ENCODE measurements around the genes TBCC, SLC22A7 and POLH.

- PRO-cap: no peak
Measured at GRCh38 chr6:42726446-42727695, 4.5 kb upstream of the PRPH2 start.

DNA sequence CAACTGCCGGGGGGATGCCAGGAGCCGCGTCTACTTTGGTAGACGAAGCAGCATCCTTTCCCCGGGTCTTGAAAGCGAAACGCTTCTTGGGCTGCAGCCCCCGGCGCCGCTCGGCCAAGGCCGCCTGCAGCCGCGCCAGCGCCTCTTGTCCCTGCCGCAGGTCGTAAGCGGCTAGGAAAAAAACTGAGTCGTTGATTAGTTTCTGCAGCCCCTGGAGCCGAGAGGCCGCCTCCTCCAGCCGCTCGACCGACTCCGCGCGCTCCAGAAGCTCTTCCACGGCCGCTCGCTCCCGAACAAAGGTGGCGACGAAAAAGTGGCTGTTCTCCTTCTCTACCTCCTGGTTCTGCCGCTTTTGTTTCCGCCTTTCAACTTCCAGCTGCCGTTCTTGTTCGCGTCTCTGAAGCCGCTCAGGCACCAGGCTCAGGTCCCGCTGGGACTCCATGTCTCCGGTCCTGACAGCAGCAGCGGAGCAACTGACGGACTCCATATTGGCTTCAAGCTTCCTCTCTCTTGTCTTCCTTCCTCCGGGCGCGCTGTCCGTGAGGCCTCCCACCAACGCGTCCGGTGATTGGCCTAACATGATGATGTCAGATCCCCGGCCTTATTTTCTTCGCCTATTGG lies at the start of gene TBCC:
Gene TBCC, minus strand, starts transcription at position 517 of the 621 bp plus-strand sequence.
- PRO-cap: bidirectional peak, plus-strand start outside the sequence, minus-strand start at position 475 of the sequence

DNA sequence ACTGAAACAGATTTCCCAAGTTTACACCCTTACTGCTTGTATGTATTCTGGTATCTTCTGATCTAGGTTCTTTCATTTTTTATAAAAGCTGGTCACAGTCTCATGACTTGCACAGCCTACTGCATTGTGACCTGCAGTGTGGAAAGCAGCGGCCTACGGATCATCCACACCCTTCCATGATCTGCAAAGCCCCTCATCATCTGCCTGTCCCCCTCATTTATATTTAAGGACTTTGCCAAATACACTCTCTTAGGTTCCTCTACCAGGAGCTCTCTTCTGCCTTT lies 12.0 kb upstream of the BICRAL start:
- PRO-cap: no peak

DNA sequence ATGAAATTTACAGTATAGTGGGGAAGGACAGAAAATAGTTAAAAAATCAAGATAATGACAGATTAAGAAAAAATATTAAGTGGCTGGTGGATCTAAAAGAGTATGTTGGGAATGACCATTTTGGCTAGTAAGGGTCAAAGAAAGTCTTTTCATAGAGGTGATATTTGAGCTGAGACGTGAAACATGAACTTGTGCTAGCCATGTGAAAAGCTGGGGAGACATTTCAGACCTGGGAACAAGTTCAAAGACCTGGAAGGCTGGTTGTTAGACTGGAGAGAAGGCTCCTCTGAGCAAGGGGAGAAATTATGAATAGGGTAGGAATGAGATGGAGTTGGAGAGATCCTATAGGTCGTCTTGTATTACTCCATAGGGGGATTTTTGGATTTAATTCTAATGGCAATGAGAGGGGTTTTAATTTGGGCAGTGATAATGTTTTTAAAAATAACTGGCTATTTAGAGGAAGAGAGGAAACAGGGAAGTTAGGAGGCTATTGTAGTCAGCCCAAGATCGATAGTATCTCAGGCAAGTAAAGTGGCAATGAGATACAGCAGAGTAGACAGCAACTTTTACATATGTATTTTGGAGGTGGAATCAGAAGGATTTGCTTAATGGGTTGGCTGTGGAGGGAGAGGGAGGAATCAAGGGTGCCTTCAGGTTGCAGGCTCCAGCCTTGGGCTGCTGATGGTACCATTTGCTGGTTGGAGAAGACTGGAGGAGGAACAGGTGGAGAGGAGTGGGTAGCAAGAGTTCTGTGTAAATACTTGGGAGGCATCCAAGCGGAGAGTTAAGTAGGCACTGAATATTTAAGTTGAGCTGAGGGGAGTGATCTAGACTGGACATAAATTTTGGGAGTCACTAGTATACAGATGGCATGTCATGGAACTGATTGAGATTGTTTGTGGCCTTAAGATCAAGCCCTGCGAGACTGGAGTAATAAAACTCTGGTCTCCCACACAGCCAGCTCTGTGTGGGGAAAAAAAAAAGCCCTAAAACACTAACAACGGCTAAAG lies 5.0 kb downstream of the BICRAL start:
- PRO-cap: no peak

DNA sequence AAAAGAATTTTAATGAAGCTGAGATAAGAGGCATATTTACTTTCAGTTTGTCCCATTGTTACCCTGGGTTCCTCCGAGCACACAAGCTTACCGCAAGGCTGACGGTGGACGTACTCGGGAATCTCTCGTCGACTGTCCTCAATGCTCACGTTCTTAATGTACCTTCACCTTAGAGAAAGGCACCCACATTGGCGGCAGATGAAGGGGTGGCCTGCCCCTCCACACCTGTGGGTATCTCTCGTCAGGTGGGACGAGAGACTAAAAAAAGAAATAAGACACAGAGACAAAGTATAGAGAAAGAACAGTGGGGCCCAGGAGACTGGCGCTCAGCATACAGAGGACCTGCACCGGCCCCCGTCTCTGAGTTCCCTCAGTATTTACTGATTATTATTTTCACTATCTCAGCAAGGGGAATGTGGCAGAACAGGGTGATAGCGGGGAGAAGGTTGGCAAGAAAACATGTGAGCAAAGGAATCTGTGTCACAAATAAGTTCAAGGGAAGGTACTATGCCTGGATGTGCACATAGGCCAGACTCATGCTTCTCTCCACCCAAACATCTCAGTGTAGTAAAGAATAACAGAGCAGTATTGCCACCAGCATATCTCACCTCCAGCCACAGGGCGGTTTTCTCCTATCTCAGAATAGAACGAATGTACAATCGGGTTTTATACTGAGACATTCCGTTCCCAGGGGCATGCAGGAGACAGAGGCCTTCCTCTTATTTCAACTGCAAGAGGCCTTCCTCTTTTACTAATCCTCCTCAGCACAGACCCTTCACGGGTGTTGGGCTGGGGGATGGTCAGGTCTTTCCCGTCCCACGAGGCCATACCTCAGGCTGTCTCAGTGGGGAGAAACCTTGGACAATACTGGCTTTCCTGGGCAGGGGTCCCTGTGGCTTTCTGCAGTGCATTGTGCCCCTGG lies 12.1 kb upstream of the C6orf226 start:
- PRO-cap: no peak

DNA sequence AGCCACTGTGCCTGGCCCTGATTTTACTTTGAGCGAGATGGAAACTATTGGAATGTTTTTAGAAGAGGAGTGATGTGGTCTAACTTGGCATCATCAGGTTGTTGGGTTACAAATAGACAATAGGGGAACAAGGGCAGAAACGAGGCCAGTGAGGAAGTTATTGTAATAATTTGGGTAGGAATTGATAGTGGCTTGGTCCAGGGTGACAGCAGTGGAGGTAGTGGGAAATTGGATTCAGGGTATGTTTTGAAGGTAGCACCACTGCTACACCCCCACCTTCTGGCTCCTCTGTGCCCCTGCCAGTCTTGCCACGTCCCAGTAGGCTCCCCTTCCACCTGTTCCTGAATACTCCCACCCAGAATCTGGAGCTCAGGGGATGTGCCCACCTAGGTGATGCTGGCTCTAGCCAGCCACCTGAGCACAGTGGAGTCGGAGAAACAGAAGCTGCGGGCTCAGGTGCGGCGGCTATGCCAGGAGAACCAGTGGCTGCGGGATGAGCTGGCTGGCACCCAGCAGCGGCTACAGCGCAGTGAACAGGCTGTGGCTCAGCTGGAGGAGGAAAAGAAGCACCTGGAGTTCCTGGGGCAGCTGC lies 3.2 kb downstream of the KLC4 start:
- PRO-cap: no peak

DNA sequence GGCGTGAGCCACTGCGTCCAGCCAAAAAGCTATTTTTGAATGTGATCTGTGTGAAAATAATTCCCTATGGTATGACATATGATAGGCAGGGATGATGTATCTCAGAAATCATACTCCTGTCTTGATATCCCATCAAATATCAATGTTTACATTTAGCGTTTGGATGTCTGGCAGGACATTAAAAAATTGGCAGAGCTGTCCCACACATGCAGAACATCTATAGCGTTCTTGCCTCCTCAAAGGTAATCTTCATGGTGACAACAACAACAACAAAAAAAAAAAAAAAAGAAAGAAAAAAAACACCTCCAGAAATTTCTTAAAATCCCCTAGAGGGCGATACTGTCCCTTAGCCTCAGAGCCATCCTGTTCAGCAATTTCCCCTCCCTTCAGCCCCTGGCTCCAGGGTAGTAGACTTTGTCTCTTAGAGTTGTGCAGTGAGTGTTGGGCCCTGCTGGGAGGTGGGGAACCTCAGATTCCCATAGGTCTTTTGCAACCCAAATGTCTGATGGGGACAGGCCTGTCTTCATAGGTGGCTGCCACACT lies 6.2 kb upstream of the PTK7 start:
- PRO-cap: no peak

DNA sequence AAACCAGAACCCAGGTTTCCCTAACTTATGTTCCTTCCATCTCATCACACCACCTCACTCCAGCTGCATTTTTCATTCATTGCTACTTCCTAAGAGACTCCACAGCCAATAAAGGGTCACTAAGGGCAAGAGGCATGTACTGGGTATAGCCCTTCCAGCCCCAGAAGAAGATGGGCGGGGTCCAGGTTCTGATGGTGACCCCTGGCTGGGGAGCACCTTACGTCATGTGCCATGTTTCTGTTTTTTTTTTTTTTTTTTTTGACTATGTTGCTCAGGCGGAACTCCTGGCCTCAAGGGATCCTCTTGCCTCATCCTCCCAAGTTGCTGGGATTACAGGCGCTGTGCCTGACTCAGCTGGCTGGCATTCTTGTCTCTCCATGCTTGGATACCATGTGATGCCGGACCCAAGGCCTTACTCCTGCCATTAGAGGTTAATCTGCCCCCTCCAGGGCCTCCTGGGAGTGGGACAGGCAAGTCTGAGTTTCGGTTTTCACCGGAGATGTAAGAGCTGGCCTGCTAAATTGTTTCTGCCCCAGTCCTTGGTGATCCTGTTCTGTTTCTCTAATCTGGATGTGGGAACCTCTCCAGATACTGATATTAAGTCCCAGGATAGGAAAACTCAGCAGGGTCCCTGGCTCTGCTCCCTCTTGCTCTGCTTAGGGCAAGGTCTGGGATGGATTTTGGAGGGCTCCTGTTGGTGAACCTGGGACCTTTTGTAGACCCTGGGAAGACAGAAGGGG lies 44.9 kb downstream of the PTK7 start:
- PRO-cap: no peak

- PRO-cap: bidirectional peak, plus-strand start at chr6:43173799, minus-strand start at chr6:43173587
Measured at GRCh38 chr6:43173400-43174144, 2.5 kb downstream of the SRF start.

DNA sequence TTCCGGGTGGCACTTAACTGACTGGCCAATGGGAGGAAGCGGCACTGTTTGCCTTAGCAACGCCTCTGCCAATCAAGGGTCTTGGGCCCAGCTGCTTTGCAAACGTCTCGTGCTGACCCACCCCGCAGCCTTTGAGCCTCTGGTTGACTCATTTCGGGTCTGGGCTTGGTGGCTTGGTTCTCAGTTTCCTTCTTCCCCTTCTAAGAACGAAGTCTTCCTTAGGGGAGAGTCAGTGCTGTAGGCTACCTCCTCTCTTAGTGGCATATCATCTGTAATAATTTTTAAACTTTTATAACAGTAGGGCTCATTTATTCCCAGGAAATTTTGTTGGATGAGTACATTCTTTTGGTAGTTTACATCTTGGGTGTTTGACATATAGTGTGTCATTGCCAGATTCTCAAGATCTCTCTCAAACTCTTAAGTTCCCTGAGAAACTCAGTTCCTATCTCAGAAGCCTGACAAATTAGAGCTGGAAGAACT lies 3.7 kb downstream of the SRF start:
- PRO-cap: bidirectional peak, plus-strand start at position 151 of the sequence, minus-strand start outside the sequence

DNA sequence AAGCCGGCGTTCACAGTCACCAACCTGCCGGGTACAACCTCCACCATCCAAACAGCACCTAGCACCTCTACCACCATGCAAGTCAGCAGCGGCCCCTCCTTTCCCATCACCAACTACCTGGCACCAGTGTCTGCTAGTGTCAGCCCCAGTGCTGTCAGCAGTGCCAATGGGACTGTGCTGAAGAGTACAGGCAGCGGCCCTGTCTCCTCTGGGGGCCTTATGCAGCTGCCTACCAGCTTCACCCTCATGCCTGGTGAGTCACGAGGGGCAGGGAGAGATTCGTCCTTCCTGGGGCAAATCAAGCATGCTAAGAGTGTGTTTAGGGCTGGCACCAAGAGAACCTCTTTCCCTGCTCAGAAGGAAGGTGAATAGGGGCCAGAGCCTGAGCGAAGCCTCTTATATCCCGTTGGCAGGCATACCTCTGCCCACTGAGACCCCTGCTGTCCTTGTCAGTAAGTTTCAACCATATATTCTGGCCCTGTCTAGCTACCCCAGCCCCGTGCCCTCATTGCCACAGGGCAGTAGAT lies 4.7 kb downstream of the SRF start:
- PRO-cap: no peak

DNA sequence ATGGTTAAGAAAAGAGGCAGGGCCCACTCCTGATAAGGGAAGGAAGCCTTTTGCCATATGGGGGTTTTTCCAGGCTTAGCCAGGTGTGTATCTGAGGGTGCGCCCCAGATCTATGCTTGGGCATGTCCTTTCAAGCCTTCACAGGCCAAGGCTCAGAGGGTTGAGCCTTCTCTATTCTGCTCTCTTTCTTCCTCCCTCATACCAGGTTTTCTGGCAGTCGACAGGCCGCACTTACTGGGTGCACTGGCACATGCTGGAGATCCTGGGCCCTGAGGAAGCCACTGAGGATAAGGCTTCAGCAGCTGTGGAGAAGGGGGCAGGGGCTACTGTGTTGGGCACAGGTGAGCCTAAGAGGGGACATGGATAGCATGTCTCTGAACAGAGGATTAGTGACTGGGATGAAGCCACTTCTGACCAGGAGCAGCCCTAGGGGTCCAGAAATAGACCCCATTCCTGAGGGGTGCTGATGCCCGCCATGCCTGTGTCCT lies 4.8 kb downstream of the CUL9 start:
- PRO-cap: no peak

DNA sequence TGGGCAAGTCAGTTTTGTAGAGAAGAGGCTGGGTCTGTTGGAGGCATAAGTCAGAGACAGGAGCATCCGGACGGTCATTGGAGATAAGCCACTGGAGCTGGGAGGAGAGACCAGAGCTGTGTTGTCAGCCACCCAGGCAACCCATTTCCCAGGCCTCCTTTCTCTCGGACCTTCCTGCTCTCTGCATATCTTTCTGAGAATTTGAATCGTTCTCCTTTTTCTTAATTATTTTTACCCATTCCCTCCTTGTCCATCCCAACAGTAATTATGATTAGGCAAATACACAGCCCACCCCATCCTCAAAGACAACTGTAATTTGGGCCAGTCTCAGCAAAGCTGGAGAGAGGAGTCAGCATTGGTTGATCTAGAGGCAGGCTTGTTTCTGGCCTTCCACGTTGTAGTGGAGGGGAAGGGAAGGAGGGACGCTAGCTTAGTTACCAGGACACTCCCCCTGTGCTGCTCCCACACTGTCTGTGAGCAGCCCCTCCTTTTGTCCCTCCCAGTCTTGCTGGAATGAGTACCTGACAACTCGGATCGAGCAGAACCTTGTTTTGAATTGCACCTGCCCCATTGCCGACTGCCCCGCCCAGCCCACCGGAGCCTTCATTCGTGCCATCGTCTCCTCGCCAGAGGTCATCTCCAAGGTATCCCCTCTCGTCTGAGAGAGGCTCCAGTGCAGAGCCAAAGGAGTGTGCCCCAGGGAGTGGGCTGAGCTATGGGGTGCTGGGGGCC lies 9.2 kb downstream of the DNPH1 start:
- PRO-cap: no peak

GRCh38 chr6:43269168-43269808 lies 26.0 kb downstream of the TTBK1 start:
- PRO-cap: bidirectional peak, plus-strand start at chr6:43269559, minus-strand start at chr6:43269435

- PRO-cap: no peak
Measured at GRCh38 chr6:43297550-43298942, at the start of gene SLC22A7. SLC22A7 (plus strand) TSS chr6:43298260.

GRCh38 chr6:43301427-43302066 lies 3.5 kb downstream of the SLC22A7 start:
- PRO-cap: no peak

GRCh38 chr6:43504514-43505636 lies 5.3 kb downstream of the LRRC73 start:
- PRO-cap: no peak

- PRO-cap: no peak
Measured at GRCh38 chr6:43505920-43507112, 3.8 kb downstream of the LRRC73 start.

GRCh38 chr6:43575818-43576607 lies at the start of gene POLH:
POLH (plus strand) TSS chr6:43576185.
- PRO-cap: bidirectional peak, plus-strand start at chr6:43576185, minus-strand start at chr6:43576055

DNA sequence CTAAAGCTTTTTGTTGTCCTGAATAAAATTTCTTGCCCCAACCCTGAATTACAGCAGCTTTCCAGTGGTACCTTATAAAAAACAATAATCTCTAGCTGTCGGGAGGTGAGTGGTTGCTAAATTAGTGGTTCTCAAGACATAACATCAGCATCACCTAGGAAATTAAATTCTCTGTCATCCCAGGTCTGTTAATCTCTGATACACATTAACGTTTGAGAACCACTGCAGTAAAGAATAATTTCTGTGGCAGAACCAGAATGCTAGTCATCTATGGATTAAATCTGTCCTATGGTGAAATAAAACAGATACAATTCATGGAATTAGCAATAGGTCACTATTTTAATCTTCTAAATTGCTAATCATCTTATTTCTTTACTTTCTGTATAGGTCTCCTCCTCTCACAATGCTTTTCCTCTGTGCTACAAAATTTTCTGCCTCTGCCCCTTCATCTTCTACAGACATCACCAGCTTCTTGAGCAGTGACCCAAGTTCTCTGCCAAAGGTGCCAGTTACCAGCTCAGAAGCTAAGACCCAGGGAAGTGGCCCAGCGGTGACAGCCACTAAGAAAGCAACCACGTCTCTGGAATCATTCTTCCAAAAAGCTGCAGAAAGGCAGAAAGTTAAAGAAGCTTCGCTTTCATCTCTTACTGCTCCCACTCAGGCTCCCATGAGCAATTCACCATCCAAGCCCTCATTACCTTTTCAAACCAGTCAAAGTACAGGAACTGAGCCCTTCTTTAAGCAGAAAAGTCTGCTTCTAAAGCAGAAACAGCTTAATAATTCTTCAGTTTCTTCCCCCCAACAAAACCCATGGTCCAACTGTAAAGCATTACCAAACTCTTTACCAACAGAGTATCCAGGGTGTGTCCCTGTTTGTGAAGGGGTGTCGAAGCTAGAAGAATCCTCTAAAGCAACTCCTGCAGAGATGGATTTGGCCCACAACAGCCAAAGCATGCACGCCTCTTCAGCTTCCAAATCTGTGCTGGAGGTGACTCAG lies 15.5 kb downstream of the GTPBP2 start:
- PRO-cap: no peak